ENCODE data around the genes GPR142 and CD300LF.

GRCh38 chr17:72540103-72540807 is 419.4 kb downstream of the SOX9 start:
- PRO-cap, result unidirectional peak, minus-strand start at chr17:72540337

- PRO-cap, result no peak
These were observed 478.1 kb downstream of the SLC39A11 start for GRCh38 chr17:72614279-72614974.

DNA sequence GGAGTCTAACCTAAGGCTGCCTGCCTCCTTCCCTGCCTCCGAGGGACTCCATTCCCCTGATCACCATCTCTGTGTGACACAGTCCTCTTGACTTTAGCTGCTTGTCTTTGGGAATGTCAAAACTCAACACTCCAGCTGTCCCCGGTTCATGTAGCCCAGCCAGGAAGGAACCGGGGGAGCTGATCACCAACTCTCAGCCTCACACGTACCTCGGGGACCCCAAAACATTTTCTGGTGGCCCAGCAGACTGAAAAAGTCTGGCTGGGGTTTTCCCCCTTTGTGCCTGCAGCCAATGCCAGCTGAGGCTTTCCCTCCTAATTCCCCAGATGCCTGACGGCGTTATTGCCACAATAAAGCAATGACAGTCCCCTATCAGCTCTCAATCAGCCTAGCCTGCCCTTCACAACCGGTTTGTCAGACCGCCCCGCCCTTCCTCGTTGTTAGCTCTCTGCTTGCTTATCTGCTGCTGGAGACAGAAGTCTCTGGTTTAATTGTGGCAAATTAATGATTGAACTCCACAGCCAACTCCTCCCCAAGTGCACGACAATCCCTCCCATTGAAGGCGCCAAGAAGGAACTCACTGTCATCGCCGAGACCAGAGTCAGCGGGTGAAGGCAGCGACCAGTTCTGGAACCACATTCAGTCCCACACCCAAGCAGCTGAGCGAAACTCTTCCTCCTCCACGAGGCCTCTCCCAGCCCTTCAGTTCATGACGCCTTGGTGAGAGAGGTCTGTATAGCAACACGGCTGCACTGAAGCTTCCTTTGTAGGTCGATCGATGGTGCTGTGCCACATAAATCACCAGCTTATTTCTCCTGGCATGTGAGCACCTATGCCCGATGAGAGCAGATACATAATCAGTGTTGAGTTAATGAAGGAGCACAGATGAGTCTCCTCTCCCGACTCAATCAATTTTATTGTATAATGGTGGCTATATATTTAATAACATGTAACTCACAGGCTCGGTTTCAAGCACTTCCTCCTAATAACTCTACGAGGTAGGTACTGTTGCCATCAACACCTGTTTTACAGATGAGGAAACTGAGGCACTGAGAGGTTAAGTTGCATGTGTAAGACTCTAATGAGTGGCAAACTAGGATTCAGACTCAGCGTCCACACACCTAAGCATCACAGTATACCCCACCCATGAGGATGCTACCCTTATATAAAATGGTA is 474.4 kb downstream of the SLC39A11 start:
- PRO-cap, result unidirectional peak, plus-strand start at position 598 of the sequence; unidirectional peak, plus-strand start at position 638 of the sequence

DNA sequence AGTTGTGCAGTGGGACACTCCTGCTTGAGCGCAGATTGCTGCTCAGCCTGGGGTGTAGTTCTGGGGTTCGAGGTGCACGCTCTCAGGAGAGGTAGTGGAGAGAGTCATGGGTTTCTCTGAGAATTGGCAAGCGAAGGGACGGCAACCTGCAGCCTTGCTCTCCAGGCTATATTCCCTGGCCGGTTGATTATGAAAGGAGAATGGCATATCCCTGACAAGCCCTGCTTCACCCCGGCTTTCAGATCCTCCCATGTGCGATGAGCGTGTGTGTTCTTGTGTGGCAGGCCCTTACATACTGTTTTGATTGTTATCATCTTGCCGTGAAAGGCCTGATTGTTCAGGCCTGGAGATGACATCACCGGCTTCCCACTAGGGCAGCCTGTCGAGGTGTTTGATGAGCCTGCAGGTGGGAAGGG is 431.2 kb downstream of the SLC39A11 start:
- PRO-cap, result no peak

DNA sequence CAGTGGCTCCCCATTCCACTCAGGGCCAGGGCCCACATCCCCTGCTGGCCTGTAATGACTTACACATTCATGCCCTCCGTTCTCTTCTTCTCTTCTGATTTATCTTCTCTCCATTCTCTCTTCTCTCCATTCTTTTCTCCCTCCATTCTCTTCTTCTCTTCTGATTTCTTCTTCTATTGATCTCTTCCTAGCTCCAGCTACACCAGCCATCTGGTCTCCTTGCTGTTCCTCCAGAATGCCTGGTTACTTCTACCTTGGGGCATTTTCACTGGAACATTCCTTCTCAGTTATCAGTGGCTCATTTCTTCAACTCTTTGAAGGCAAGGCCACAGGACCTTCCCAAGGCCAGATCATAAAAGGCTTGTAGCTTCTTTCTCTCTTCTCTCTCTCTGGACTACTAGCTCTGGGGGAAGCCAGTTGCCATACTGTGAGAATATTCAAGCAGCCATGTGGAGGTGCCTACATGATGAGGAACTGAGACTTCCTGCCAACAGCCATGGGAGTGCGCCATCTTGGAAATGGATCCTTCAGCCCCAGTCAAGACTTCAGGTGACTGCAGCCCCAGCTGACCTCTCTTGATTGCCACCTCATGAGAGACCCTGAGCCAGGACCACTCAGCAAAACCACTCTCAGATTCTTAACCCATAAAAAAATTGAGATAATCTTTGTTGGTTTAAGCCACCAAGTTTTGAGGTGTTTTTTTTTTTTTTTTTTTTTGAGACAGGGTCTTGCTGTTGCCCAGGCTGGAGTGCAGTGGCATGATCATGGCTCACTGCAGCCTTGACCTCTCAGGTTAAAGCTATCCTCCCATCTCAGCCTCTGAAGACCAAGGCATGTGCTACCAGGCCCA is 427.6 kb downstream of the SLC39A11 start:
- PRO-cap, result no peak

DNA sequence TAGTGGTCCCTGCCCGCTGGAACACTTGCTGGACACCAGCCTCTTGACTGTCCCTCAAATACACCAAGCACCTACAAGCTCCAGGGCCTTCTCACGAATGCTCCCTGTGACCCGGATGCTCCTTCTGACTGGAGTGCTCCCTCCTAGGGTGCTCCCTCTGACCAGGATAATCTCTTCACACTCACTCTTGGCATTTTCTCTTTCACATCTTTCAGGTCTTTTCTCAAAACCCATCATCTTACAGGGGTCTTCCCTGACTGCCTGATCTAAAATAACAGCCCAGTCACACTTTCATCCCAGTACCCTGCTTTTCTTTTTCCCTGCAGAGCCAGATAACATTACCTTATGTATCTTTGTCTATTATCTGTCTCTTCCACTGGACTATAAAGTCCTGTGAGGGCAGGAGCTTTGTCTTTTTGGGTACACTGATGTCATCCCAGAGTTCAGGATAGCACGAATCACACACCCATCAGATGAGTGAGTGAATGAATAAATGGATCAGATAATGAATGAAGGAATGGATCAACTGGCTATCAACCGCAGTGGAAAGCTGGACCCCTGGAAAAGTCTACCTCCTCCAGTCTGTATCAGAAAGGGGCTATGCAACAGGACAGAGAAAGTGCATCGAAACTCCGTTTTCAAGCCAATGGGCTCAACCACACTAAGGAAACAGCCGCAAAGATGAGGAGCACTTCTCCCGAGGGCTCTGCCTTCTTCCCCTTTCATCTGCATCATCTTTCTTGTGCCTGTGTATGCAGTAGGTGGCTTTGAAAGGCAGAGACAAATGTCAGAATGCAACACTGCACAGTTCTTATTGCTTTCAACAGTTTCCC is 205.6 kb downstream of the SLC39A11 start:
- PRO-cap, result no peak

GRCh38 chr17:73291900-73292525 is 19.8 kb downstream of the CDC42EP4 start:
- PRO-cap, result no peak

DNA sequence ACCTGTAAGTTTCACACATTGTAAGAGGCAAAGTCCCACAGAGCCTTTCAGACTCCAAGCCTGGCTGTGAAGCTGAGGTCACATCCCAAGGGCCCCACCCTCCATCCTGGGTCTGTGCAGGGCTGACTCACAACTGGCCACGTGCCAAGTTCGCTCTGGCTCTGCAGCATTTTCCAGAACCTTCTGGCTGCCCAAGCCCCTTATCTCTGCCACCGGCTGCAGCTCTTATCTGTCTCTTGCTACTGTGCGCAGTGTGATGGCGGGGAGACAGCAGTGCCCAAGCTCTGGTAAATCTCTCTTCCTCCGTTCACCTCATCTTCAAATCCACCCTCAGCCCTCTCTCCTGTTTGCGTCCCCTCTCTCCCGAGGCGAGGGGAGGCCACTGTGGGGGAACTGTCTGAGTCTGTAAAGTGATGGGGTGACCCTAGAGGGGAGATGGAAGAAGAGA is 162.6 kb upstream of the CDC42EP4 start:
- PRO-cap, result no peak

DNA sequence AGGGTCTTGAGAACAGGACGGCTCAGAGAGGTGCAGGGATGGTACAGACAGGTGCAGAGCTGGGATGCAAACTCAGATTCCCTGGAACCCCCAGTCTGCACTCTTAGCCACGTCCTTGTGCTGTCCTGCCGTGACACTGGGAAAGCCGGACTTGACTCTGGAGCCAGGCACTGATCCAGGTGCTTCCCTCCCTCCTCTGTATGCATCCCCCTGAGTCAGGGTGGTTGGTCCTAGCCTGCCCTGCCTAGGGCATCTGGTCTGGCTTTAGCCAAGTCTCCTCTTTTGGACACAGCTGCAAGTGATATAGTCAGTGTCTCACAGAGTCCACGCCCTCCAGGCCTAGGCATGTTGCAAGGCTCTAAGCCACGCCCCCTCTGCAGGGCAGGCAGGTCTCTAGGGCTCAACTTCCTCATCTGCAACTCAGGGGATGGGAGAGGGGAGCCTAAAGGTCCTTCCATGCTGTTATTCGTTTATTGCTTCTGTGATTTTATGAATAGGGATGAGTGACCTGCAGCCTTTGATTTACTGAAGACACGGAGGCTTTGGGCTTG is 97.3 kb downstream of the SDK2 start:
- PRO-cap, result no peak

GRCh38 chr17:74245158-74245777 is 28.8 kb upstream of the DNAI2 start:
- PRO-cap, result no peak

DNA sequence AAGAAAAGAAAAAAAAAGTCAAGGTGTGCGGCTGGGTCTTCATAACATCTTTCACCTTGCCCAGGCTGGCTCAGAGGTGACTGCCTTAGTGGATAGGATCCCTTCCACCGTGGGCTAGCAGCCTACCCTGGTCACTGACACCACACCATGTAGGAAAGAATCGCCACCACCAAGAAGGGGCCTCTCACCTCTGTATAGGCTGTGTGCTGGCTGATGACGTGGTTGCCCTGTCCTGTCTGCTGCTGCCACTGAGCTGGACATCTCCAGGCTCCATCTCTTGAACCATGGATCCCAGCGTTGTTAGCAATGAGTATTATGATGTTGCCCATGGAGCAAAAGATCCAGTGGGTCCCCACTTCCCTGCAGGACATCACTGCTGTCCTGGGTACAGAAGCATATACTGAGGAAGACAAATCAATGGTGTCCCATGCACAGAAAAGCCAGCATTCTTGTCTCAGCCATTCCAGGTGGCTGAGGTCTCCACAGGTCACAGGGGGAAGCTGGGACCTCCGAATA is at the start of gene GPR142:
GPR142 (plus strand) TSS at position 307 of the 516 bp plus-strand sequence.
- PRO-cap, result no peak

GRCh38 chr17:74427033-74427410 is 4.9 kb upstream of the GPRC5C start:
- PRO-cap, result unidirectional peak, plus-strand start at chr17:74427304

GRCh38 chr17:74431666-74431892 is 309 bp upstream of the GPRC5C start:
- PRO-cap, result no peak

GRCh38 chr17:74439722-74440866 is 8.2 kb downstream of the GPRC5C start:
- PRO-cap, result no peak

DNA sequence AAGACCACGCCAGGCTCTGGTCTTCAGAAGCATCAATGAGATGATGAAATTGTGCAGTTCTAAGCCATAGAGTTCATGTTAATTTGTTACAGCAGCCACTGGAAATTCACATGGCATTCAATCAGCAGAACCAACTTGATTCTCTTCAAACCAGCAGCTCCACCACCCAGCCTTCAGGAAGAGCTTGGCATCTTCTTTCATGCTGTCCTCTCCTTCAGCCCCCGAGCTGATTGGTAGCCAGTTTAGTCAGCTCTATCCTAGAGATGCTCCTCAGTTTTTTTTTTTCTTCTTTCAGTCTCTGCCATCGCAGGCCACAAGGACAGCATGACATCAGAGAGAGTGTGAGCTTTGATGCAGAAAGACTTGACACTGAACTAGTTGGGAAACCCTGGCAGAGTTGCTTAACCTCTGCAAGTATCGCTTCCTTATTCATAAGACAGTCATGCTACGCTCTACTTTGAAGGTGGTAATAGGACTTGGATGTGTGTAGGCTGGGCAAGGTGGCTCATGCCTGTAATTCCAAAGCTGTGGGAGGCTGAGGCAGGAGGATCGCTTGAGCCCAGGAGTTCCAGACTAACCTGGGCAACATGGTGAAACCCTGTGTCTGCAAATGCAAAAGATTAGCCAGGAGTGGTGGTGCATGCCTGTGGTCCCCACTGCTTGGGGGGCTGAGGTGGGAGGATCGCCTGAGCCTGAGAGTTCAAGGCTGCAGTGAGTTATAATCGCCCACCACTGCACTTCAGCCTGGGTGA is 2.7 kb downstream of the CD300LB start:
- PRO-cap, result bidirectional peak, plus-strand start at position 455 of the sequence, minus-strand start at position 228 of the sequence

DNA sequence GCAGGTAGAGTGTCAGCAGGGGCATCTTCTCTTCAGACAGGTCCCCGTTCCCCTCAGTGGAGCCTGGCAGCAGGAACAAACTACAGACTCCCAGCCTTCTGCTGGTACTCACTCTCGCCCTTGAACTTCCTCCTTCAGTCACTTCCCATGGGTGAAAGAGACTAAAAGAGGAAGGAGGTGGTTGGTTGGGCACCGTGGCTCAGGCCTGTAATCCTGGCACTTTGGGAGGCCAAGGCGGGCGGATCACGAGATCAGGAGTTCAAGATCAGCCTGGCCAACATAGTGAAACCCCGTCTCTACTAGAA is at the start of gene CD300LF:
CD300LF (minus strand) TSS at position 82 of the 305 bp plus-strand sequence.
- PRO-cap, result no peak

- PRO-cap, result no peak
These were observed 1.5 kb upstream of the NHERF1 start for GRCh38 chr17:74746812-74747423.

DNA sequence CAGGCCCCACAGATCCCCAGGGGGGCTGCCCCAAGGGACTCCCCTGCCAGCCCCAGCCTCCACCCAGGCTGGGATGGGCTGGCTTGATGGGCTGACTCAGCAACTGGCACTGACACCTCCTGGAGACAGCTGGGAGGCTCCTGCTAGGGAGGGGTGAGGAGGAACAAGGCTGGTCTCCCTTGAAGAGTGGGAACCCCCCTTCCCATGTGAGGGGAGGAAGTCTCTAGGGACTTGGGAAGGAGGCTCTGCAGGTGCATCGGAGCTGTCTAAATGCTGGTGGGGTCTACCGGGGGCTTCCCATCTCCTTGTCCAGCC is 10.4 kb downstream of the NHERF1 start:
- PRO-cap, result no peak

- PRO-cap, result no peak
These were observed 3.4 kb downstream of the NAT9 start for GRCh38 chr17:74772618-74773270.

DNA sequence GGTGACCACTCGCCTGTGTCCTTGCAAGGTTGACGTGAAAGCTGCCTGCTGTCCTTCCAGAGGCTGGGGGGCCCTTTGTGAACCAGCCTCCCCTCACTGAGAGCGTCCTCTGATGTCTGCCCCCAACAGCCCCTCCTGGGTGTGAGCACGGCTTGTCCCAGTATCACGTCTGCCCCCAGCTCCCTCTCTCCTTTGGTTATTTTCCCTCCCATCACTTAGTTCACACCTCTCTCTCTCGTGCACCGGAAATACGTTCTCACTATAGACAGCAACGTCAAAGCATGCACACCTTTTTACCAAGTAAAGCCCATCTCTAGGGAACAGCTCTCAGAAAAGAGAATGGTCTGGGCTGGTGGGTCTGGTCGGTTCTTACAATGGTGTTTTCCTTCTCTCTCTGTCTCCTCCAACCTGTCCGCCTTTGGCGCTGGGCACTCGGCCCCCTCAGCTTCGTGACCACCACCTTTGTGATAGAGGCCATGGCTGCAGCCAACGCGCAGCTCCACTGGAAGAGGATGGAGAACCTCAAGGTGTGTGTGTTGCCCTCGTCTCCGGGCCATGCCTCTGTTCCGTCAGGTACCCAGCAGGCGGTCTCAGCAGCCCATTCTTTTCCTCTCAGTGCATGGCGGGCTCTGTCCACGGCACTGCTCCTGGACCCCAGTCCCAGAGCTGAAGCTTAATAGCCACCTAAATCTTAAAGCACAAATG is 12.2 kb downstream of the TMEM104 start:
- PRO-cap, result no peak

All from vermiform appendix (tissue), 1 donor.